Heart right ventricle (tissue), 2 donors: ENCODE measurements around the genes ANKRD11 and TCF25.

GRCh38 chr16:89402005-89402817 is 88.2 kb downstream of the ANKRD11 start:
- PRO-cap, 2 experiments, result no peak in any of the 2 experiments

DNA sequence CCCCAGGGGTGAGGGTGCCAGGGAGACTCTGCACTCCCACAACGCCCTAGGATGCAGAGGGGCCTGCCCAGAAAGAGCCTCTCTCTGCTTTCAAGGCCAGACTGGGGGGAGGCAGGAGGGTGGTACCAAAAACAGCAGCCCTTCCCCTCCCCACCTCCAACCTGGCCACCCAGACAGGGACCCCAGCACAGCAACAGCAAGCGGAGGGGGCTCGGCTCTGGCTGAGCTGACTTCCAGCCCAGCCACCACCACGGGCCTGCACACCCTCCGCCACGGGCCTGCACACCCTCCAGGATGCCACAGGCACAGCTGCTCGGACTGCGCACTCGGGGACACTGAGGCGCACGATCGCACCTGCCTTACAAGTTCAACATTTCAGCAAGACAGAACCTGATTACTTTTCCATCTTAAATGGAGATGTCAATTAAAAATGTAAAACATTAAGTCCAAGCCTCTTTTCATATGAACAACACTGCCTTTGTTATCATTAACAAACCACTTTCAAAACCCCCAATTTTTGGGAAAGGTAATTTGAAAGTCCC is 76.5 kb downstream of the ANKRD11 start:
- PRO-cap, 2 experiments, result peak in 1 of 2 experiments; most common minus-strand start position 327 of the sequence (in 1)

DNA sequence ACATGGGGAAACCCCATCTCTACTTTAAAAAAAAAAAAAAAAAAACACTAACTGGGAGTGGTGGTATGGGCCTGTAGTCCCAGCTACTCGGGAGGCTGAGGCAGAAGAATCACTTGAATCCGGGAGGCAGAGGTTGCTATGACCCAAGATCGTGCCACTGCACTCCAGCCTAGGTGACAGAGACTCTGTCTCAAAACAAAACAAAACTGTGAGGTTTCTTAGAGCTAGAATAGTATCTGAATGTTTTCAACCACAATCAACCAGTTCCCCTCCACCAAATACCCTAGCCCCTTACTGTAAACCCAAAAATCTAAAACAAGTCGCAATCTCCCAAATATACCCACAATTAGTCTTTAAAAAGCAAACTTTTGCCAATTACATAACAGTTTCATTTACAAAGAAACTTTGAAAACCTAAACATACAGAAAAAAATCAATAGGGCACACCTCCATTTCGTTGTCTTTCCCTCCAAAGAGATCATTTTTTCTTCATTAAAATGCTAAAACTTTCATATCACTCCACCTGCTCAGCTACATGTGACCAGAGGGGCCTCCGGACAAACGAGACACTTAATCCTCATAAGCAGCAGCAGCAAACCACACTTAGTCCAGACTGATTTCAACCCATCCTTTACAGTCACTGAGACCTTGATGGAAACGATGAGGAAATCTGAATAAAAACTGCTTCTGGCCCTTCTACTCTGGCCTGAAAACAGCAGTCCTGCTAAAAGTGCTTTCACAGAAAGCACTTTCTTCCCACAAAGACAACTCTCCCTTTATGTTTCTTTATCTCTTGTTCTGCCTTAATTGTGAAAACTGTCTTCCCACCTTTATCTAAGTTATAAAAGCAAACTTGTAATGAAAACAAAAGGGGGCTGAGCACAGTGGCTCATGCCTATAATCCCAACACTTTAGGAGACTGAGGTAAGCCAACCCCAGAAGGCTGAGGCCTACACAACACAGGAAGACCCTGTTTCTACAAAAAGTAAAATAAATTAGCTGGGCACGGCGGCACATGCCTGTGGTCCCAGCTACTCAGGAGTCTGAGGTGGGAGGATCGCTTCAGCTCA is 4.7 kb downstream of the ANKRD11 start:
- PRO-cap, 2 experiments, result no peak in any of the 2 experiments

- PRO-cap, 2 experiments, result peak in 2 of 2 experiments; most common minus-strand start chr16:89490561 (in 2)
Observed at GRCh38 chr16:89489967-89490753, at the start of gene ANKRD11. TSS of gene ANKRD11 (minus strand) at chr16:89490561.

GRCh38 chr16:89533901-89534538 is 25.8 kb downstream of the SPG7 start:
- PRO-cap, 2 experiments, result no peak in any of the 2 experiments

GRCh38 chr16:89534539-89534954 is 25.9 kb upstream of the RPL13 start:
- PRO-cap, 2 experiments, result peak in 1 of 2 experiments; most common minus-strand start chr16:89534617 (in 1)

GRCh38 chr16:89536268-89536578 is 24.3 kb upstream of the RPL13 start:
- PRO-cap, 2 experiments, result no peak in any of the 2 experiments

DNA sequence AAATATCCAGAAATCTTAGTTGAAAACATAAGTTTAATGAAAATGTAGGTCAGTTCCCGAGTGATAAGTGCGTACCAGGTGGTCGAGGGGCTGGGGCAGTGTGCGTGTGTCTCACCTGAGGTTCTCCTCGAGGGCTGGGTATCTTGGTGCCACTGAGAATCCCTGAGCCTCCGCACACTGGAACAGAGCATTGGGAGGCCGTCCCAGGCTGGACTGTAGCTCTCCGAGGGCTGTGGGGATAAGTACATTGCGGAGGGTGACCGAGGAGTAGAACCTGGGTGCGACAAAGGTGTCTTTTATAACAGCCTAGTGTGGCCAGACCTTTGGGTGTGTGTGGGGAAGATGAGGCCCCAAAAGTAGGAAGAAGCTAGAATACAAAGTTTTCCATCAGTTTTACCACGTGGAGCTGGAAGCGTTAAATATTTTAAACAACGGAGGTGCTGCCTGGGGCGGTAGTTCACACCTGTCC is 978 bp downstream of the SPATA33 start:
- PRO-cap, 2 experiments, result no peak in any of the 2 experiments

DNA sequence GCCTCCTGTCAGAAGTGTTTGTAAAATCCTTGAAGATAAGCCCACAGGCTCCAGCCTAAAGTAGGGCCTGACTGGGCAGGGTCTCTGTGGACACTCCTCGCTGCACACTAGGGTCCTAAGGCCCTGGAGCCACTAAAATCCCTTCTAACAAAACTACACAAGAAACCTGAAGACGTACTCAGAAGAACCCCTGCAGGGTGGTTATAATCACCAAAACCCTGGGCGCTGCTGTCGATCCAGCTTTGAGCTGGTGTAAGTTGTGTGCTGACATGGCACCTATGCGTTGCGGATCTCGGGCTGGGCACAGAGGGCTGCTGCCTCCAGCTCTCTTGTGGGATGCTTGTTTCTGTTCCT is 19.8 kb downstream of the ZNF276 start:
- PRO-cap, 2 experiments, result no peak in any of the 2 experiments

DNA sequence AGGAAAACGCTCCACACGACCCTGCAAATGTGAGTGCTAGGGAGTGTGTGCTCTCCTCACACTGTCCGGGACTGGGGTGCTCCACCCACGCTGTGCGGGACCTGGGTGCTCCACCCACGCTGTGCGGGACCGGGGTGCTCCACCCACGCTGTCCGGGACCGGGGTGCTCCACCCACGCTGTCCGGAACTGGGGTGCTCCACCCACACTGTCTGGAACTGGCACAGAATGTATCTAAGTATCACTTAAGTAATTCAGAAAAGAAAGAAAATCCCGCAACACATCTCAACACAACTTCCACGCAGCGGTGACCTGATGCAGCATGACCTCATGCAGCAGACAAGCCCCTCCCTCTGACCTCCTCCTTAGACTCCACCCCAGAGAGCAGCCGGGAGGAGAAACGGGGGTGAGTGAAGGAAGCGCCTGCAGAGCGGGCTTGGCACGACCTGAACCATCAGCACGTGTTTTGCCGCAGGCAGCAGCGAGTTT is 38.5 kb downstream of the ZNF276 start:
- PRO-cap, 2 experiments, result no peak in any of the 2 experiments

- PRO-cap, 2 experiments, result no peak in any of the 2 experiments
Observed at GRCh38 chr16:89815726-89816240, 664 bp downstream of the FANCA start.

DNA sequence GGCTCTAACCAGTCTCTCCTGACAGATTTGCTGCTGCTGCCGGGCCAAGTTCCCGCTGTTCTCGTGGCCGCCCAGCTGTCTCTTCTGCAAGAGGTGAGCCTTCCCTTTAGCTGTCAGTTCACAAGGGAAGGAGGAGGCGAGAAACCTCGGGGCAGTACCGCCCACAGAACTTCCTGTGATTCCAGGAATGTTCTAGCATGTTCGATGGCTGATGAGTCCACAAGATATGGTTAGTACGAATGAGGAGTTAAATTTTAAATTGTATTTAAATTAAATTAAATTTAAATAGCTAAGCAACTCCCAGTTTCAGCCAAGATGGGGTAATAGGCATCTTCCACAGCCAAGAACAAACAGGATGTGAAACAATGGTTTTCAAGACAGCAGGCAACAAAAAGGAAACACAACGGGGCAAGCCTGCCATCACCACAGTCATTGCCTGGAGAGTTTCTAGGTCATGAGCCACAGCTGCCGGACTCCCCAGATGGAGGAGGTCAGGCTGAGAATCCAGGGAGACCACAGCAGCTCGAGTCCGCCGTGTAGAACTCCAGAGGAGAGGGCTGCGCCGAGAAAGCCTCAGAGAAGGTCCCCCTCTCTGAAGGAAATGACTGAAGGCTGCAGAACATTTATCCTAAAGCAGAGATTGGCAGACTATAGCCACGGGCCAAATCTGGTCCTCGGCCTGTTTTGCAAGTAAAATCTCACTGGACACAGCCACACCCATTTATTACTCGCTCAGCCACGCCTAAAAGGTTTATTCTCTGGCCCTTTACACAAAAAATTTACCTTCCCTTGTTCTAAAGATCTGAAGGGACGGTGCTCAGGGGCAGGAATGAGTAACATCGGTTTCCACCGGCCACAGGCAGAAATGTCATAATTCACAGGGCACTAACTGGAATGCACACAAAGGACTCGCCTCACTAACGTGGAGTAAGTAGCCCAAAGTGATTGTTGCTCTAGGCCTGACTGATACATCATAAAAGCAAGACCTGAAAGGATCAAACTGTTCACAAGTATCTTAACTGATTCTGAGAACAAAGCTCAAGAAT is 9.3 kb upstream of the TCF25 start:
- PRO-cap, 2 experiments, result peak in 2 of 2 experiments; most common plus-strand start position 397 of the sequence (in 2); most common minus-strand start position 86 of the sequence (in 2)

DNA sequence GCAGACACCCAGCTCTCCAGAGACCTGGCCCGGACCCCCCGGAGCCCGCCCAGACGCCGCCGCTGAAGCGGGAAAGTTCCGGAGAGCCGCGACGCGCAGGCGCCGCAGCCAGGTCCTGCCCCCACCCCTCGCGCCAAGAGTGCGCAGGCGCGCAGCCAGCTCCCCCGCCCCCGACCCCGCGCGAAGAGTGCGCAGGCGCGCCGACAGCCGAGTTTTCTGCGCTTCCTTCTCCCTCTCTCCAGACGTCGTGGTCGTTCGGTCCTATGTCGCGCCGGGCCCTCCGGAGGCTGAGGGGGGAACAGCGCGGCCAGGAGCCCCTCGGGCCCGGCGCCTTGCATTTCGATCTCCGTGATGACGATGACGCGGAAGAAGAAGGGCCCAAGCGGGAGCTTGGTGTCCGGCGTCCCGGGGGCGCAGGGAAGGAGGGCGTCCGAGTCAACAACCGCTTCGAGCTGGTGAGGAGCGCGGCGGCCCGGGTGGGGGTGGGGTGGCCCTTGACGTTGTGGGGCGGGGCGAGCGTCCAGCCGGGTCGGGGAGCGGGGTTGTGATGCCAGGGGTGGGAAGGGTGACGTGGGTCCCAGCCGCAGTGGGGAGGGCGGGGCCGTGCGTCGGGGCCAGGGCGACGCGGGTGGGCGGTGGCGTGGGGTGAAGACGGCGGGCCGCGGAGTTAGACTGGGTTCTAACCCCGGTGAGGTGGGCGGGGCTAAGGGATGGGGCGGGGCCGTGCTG is at the start of gene TCF25:
TCF25 (plus strand) TSS at position 188 of the 729 bp plus-strand sequence.
- PRO-cap, 2 experiments, result peak in 2 of 2 experiments; most common plus-strand start position 241 of the sequence (in 2); most common minus-strand start position 69 of the sequence (in 2)

DNA sequence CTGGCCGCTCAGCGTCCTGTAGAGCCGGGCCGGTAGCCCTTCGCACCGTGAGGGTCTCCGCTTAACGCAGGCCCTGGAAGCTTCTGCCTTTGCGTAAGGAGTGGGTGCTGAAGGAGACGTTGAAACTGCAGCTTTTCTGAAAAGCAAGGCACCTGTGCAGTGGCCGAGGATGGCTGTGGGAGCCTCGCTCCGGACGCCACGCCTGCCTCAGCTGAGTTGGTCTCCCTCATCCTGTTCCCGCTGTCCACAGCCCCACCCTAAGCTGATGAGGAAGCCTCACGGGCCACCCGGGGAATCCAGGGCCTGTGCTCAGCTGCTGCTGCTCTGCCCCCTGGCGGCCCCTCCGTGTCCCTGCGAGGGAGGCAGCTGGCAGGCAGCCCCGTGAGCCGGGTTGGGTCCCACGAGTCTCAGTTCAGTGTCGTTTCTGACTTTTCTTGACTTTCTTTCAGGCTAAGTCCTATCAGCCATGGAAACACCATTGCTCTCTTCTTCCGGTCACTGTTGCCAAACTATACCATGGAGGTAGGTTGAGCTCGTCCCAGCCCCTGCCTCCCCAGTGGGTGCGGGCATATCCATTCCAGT is 8.4 kb upstream of the MC1R start:
- PRO-cap, 2 experiments, result no peak in any of the 2 experiments

GRCh38 chr16:89925625-89926736 is 2.8 kb downstream of the TUBB3 start:
- PRO-cap, 2 experiments, result peak in 1 of 2 experiments; most common plus-strand start chr16:89926372 (in 1); most common minus-strand start chr16:89926188 (in 1)